Neural cell (in vitro differentiated cells): ENCODE measurements around a stretch of chr4.

- RAMPAGE, long total RNA = no peak
Measured at GRCh38 chr4:74122920-74123644, 24.1 kb upstream of the CXCL2 start.

GRCh38 chr4:74166444-74167590, 8.9 kb downstream of the MTHFD2L start:
- RAMPAGE, long total RNA = no peak

- RAMPAGE, long total RNA = no peak
Measured at GRCh38 chr4:74332386-74332808, 24.1 kb downstream of the EPGN start.

- RAMPAGE, long total RNA = no peak
Measured at GRCh38 chr4:74440193-74440693, 4.7 kb upstream of the AREG start.

- RAMPAGE, long total RNA = no peak
Measured at GRCh38 chr4:74659527-74660241, 134.6 kb downstream of the BTC start.

DNA sequence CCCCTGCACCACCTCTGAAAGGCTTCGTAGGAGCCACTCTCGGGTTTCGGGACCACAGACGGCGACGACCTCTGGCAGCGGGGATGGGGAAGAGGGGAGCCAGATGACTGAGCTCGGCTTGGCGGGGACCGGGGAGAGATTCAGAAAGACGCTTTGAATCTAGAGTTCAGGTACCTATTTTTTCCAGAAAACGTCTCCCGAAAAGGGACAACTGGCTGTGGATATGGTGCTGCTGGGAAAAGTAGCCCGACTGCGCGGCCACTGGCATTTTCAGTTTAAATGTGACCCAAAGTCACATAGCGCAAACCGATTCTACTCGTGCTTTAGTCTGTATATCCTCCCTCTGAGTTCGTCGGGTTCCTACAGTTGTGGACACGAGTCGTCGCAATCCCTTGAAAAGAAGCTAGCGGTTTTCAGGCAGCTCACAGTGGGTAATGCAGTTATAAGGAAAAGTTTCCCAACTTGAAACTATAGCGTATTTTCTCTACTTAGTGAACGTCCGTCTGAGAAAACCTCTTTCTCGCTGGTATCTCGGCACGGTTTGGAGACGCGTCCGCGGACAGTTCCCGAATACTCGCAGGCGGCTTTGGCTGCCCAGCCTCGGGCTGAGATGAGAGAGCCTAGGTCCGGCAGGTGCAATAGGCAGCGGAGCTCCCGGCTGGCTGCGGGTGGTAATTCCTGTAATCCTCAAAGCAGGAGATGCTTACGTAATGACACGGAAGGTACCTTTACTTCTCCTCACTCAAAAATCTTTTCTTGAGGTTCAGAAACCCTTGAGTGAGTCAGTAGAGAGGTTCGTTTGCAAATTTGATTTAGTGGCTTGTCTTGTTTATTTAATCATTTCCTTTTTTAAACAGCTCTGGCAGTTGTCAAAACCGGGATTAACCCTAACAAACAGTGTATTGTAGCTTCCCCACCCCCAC, 1.4 kb downstream of the PARM1 start:
- RAMPAGE, long total RNA = no peak

- RAMPAGE, long total RNA = no peak
Measured at GRCh38 chr4:75328009-75328704, 186.0 kb downstream of the RCHY1 start.

- RAMPAGE, long total RNA = no peak
Measured at GRCh38 chr4:75710123-75710534, 14.2 kb upstream of the USO1 start.

GRCh38 chr4:75725370-75725539, 878 bp downstream of the USO1 start:
- RAMPAGE, long total RNA = no peak

DNA sequence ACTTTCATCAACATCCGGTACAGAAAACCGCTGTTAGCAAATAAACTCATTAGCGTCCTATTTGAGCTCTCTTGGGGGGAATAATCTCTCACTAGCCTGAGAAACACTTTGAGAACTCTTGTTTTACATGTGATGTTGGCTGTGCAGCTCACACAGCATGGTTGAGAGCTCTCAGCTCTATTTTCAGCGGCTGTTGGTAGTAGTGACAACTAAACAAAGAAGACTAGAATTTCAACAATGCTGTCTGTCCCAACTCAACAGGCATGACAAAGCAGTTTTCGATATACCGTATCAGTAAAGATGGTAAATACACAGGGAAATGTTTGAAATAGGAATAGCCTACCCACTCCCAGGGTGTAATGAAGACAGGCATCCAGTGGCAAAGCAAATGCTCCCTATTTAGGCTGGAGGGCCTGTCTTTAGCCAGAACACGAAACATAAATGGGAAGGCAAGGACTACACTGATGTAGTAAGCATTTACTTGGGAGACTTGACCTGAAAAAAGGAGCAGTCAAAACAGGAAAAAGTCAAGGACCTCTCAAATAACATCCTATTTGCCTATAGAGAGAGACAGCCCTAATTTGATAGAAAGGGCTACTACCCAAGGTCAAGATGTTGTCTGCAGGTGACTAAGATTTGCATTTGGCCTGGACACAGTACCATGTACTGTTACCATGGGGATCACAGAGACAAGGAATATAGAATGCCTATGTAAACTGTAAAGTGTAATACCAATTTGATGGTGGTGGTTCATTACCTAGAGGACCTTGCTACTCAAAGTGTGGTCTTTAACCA, 60.4 kb downstream of the PPEF2 start:
- RAMPAGE, long total RNA = no peak

DNA sequence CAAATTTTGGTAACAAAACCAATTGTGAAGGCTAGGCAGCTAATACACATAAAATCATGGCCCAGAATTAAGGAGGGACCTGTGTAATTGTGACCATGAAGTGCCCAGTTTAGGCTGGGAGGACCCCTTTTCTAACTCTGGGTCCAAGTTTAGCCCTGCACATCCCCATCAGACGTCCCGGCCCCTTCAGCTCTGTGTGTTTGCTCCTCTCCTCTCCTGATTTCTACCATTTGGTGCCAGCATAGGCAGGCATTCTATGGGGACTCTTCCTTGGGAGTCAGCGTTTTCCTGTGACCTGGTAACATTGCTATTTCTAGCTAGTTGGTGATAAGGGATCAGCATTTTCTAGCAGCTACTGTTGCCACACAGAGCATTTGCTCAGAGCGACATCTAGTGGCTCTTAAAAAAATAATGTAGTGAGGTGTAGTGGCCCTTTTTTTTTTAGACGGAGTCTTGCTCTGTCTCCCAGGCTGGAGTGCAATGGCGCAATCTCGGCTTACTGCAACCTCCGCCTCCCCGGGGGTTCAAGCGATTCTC, 54.1 kb downstream of the PPEF2 start:
- RAMPAGE, long total RNA = no peak

GRCh38 chr4:75939754-75940706, 783 bp downstream of the NAAA start:
- RAMPAGE, long total RNA = no peak

GRCh38 chr4:75989878-75990484, 764 bp downstream of the SDAD1 start:
- RAMPAGE, long total RNA = no peak

DNA sequence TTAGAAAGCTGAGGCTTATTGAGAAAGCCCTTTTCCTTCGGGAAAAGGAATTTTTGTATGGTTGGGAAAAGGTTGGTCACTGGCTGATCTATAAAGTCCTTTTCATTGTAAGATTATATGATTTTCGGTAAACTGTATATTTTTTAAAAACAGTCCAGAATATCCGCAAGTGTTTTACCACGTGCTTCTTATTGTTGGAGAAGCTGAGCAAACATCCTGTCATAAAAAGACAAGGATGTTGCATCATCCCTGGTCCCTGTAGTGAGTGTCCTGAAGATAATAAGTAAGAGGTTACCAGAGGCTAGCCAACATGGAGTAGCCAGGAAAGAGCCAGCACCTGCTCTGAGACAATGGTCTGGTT, 5.2 kb downstream of the CXCL9 start:
- RAMPAGE, long total RNA = no peak

DNA sequence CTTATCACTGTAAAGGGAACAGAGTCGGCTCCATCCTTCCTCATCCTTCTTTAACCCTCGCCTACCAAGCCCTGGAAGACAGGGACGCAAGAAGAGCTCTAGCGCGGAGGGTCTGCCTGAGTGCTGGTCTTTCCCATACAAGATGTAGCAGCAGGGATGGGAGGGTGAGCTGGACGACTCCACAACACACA, 513 bp downstream of the SCARB2 start:
- RAMPAGE, long total RNA = no peak

GRCh38 chr4:76235930-76236098, 15.7 kb upstream of the FAM47E start:
- RAMPAGE, long total RNA = no peak

DNA sequence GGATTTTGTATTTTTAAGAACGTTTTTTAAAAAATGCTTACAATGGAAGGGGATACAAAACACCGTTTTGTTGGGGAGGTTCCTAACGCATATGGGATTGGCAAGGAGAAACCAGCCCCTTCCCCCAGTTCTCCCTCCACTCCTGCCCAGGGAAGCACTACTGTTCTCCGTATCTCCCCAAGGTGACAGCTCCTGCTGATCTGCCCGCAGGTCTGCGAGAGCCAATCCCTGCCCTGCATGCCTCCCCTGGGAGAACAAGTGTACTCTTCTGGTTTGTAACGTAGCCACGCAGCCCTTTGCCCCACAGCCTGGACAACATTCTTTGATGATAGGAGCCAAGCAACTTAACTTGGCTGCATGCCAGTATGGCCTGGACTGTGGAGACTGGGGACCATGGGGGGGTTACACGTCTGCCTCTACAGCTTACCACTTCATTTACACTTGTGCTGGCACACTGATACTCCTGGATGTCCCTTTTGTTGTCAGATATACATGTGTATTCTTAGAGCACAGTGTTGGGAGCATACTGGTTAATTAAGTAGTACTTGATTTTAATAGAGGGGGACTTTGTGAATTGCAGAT, 2.0 kb downstream of the STBD1 start:
- RAMPAGE, long total RNA = no peak

DNA sequence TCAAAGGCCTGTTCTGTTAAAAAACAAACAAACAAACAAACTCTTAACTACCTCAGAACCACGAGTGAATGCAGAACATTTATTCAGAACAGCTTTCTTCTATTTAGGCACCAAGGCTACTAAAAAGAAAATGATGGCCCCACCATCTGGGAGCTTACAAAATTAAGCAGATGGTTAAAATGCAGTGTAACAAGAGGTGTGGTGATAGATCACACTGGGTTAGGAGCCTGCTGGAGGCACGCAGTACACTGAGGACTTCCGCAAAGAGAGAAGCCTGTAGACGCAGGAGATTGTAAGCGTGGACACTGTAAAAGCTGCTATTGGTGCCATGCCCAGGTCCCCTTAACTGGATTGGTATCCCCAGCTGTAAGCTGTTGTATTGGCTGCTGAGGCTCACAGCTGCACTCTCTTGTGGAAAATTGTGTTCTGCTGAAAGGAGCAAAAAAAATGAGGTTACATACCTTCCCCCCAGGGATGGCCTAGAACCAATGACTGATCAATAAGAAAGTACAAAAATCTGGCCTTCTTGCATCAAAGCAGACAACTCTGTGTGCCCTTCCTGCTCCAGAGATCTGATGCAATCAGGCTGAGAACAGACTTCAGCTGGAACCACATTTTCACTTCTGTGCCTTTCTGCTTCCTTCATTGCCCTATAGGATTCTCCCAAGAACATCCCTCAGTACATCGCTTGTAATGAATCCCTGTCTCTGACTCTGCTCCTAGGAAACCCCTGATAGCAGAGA, 60.0 kb downstream of the SHROOM3 start:
- RAMPAGE, long total RNA = no peak

GRCh38 chr4:76569326-76569620, 134.2 kb downstream of the SHROOM3 start:
- RAMPAGE, long total RNA = no peak

DNA sequence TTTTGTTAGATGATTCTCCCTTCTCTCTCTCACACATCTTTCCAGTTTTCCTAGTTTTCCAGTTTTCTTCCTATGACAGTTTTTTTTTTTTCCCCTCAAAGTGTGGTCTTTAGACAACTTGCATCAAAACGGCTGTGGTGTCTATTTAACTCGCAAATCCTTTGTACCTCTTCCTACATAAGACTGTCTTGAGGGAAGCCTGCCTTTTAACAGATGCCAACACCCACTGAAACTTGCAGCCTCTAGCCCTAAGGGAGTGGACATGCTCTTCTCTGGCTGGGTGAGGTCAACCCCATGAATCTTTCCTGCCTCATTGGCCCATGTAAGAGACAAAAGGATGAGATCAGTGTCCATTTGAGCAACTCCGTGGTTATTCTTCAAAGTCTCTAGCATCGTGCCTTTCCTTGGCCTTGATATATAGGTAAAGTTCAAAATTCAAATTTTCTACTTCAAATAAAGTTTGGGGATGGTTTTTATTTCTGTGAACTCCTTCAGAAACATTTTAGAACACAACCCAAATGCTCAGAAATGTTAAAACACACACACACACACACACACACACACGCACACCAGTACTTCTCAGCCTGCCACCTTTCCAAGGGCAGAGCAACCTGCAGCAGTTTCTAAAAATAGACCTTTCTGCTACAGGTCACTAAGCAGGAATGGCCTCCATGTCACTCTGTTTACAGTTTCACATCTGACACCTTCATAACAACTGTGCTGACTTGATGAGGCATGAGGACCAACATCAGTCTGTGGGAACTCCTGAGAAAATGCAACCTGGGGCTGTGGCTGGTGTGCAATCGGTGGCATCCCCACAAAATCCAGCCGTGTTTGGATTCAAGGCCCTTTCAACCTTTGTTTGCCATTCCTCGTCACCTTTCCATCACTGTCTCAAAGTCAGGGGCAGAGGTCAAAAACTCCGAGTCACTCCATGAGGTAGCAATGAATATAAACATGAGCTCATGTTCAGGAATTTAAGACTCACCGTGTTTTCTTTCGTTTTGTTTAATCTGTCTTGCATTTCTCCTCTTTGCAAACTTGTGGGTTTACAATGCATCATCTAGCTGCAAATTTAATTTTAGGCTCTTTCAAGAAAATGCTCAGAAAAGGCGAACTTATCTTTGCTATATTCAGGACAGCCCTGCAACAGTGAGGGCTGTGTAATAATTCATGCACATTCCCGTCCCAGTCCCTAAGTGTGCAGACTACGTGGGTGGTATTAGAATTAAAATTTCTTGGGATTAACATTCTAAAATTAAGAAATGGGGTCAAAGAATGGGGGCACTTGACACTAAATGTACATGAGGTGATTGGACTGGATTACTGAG, 135.1 kb downstream of the SHROOM3 start:
- RAMPAGE, long total RNA = no peak